AG08470 (cell line): ENCODE measurements around a stretch of chr7.

GRCh38 chr7:156756278-156756850 is 115.8 kb downstream of the RNF32 start:
- RRBS, result no CpG with 5 or more reads among the region's 5 CpGs

GRCh38 chr7:157239696-157240012 is 97.2 kb upstream of the DNAJB6 start:
- RRBS, result no CpG with 5 or more reads among the region's 3 CpGs

DNA sequence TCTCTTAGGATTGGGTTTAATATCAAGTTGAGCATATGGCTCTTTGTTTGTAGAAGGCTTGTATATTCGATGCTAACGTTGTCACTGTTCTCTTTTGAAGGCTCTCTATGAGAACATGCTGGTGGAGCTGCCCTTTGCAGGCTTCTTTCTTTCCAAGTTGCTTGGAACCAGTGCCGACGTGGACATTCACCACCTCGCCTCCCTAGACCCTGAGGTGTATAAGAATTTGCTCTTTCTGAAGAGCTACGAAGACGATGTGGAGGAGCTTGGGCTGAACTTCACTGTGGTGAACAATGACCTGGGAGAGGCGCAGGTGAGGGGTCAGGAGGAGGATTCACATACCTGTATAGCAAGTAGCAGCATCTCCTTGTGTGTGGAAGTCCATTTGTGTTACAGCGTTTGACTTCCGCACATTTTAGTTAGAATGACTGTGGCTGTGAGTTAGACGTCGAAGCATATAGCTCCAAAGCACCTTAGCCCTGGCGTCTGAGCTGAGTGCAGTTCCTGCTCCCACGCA is 88.5 kb upstream of the DNAJB6 start:
- RRBS, result no CpG with 5 or more reads among the region's 14 CpGs

- RRBS, result 50% methylated on average over 9 of the region's 17 CpGs
Measured at GRCh38 chr7:157277169-157277670, 59.6 kb upstream of the DNAJB6 start.

GRCh38 chr7:157318381-157318882 is 18.4 kb upstream of the DNAJB6 start:
- RRBS, result no CpG with 5 or more reads among the region's 11 CpGs

DNA sequence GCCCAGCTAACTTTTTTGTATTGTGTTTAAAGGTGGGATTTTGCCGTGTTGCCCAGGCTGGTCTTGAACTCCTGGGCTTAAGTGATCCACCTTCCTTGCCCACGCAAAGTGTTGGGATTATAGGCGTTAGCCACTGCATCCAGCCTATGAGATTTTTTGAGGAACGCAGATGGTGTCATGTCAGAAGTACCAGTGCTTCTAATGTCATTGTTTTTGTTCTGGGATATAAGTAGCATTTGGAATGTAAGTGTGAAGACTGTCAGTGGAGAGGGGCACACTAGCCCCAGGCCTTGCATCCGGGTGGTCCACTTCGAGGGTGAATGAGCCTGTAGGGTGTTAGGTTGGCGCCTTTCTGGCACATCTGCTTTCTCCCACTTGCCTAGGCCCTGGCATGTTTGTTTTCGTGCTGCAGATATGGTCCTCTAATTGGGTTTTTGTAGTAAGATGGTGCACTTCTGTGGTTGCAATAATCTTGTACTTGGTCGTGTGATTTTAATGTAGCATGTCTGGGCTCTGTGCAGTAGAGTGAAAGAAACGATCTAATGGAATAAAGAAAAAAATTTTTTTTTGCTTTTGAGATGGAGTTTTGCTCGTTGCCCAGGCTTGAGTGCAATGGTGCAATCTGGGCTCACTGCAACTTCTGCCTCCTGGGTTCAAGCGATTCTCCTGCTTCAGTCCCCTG is 28.4 kb downstream of the DNAJB6 start:
- RRBS, result no CpG with 5 or more reads among the region's 12 CpGs

DNA sequence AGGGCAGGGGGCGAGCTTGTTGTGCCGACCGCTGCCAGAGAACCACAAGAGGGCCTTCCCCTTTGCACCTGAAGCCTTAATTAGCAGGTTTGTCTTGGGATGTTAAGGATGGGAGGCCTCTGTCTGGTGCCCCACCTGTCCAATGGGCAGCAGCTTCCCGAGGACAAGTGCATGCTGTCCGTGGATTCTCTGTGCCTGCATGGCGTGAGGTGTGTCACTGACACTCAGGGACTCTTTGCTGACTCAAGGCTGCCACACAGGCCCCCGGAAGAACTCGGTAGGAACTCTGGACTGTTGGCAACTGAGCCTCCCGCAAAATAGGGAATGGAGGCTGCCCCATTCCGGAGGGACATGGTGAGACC is 487.5 kb downstream of the DNAJB6 start:
- RRBS, result 29% methylated on average over 4 of the region's 10 CpGs

- RRBS, result no CpG with 5 or more reads among the region's 4 CpGs
Measured at GRCh38 chr7:158135428-158135828, 452.2 kb downstream of the PTPRN2 start.

DNA sequence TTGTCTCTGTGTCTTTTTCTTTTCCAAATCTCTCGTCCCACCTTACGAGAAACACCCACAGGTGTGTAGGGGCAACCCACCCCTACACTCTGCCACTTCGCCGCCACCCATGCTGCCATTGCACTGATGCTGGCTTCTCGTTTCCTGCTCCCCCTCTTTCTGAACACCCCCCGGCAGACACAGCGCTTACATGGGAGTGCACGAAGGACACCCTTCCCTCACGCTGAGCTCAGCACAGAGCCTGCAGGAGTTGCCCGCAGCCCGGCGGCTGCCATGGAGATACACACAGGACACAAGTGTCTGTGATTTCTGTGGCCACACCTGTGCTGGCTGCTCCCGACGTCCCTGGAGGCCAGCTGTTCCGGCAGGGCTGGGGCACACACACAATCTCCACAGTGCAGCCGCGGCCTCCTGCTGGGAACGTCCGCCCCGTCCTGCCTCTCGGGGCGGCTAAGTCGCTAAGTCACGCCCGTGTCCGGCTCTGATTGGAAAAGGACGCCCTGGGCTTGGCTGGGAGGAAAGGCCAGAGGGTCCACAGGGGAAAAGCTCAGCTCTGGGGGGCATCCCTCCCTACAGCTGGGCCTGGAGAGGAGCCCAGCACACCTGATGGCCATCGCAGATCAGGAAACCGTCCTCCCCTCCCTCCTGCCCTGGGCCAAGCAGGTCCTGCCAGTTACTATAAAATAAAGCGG is 349.8 kb downstream of the PTPRN2 start:
- RRBS, result 74% methylated on average over 15 of the region's 30 CpGs

- RRBS, result no CpG with 5 or more reads among the region's 34 CpGs
Measured at GRCh38 chr7:158263644-158264715, 323.6 kb downstream of the PTPRN2 start.

DNA sequence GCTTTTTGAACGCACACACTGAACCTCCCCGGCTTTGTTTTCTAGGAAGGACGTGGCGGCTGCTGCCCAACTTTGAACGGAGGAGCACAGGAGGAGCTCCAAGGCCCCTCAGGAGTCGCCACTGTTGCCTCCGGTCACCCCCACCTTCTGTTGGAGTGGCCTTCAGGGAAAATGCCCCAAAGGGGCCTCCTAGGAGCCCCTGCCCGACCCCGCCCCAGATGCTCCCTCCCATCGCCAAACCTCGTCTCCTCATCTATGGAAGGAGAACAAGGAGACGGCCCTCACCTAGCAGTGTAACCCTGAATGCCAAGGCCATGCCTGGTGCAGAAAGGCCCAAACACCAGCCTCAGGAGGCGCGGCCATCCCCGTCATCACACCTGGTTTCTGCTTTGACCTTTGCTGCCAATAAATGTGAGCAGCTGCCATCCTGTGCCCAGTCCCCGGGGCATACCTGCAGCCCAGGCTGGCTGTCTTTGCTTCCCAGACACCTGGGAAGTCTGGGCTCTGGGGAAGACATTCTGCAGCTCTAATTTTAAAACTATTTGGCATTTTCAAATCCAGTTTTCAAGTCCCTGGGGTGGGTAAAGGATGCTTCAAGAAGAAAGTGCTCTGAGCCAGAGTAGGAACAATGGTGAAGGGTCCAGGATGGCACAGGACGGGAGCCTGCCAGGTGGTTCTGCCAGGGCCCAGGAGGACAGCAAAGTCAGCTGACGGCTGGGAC is 318.5 kb downstream of the PTPRN2 start:
- RRBS, result 63% methylated on average over 5 of the region's 18 CpGs

- RRBS, result 19% methylated on average over 4 of the region's 12 CpGs
Measured at GRCh38 chr7:158402962-158403575, 184.6 kb downstream of the PTPRN2 start.

- RRBS, result no CpG with 5 or more reads among the region's 14 CpGs
Measured at GRCh38 chr7:158516804-158517457, 70.7 kb downstream of the PTPRN2 start.

DNA sequence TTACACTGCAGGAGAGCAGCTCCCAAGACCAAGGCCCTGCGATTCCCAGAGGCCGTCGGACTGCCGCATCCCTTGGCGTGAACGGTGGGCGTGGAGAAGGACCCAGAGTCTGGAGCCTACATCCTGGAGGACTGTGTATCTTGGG is 2.9 kb upstream of the PTPRN2 start:
- RRBS, result no CpG with 5 or more reads among the region's 7 CpGs

DNA sequence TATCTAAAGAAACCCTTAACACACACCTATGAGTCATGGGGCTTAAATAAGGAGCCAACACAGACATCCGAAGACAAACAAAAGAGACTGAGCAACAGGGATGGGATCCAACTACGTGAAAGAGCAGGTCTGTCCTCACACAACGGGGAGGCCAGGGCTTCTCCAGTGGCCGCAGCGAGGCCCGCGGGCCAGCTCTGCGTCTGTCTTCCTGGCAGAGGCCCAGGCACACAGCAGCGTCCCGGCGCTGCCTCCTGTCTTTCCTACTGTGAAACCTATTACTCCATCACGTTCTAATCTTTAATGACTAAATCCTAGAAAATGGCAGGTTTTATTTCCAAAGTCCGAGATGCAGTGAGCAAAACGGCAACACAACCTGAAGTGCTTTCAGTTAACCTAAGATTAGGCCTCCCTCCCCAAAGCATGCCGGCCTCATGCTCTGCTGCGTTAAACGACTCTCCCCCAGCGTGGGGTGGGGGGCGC is 36.4 kb upstream of the NCAPG2 start:
- RRBS, result no CpG with 5 or more reads among the region's 19 CpGs

DNA sequence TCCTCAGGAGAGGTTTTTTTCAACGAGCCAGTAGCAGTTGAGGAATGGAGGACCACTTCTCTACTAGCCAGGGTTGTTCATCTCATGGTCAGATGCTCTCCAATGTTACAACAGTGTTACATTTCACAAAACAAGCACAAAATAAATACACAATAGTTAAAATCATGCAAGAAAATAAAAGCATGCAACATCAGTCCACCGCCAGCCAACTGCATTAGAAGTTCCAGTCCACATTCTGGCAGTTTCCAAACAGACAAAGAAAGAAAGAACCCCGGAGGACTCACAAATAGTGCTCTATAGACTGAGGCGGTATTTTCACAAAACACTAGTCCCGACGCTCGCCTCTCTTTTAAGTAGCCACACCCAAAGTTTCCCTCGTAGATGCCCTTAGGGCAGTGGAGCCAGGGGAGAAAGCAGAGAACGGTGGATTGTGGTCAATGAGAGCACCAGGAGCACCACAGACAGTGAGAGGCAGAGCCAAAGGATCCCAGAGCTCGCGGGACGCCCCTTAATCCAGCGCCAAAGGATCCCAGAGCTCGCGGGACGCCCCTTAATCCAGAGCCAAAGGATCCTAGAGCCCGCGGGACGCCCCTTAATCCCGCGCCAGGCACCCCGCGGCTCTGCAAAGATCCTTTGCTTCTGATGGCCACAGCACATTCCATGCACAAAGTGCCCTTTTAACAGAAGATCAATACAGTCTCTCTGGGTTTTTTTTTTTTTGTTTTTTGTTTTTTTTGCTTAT is 52.6 kb upstream of the NCAPG2 start:
- RRBS, result no CpG with 5 or more reads among the region's 23 CpGs

- RRBS, result no CpG with 5 or more reads among the region's 6 CpGs
Measured at GRCh38 chr7:158775526-158776248, 53.6 kb downstream of the ESYT2 start.

DNA sequence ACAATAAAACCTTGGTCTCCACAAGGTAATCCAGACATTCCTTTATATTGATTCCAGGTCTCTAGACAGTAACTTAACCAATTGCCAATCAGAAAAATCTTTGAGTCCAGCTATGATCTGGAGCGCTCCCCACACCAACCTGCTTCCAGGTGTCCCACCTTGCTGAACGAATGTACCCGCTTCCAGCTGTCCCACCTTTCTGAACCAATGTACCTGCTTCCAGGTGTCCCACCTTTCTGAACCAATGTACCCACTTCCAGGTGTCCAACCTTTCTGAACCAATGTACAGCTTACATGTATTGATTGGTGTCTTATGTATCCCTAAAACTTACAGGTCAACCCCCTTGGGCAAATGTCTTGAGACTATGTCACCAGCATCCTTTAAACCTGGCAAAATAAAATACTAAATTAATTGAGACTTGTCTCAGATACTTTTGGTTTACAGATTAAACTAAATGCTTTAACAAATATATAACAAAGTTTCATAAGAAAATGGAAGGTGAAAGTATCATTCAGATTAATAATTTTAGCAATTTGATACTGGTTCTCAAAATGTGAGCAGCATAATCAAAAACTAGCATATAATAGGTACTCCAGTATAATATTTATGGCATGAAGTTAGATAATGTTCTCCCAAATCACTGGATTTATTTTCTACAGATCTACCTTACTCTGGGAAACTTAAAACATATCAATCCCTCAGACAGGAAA is 11.8 kb downstream of the ESYT2 start:
- RRBS, result no CpG with 5 or more reads among the region's 3 CpGs

DNA sequence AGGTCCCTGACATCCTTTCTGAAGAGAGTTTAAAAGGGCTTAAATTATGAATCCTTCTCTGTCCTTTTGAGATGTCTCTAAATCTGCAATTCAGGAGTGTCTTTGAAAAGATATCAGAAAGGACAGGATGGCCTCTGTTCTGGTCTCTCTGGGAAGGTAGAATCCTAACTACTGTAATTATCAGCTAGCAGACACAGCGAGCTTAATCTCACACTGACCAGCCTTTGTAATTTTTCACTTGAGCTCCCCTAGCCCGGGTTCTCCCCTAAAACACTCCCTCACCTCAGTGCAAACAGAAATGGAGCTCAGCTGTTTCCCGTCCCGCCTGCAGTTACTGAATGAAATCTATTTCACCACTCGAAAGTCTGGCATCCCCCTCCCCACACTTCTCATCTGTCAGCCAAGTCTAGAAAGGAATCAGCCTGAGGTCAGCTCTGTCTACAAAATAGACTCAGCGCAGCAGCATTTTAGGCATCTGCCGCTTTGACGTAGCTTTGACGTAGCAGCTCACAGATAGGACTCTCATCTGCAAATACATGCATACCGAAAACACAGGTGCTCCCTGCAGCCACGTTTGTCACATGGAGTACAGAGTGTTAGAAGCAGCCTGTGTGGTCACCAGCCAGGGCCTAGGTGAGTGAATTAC is 4.9 kb downstream of the DYNC2I1 start:
- RRBS, result no CpG with 5 or more reads among the region's 11 CpGs